AG09319 (cell line): Measurements from ENCODE around the gene SREBF2.

GRCh38 chr22:40672993-40673527, 6.2 kb upstream of the MCHR1 start:
- RRBS = no CpG with 5 or more reads among the region's 4 CpGs

GRCh38 chr22:40728696-40729323, 49.5 kb downstream of the MCHR1 start:
- RRBS = no CpG with 5 or more reads among the region's 16 CpGs

DNA sequence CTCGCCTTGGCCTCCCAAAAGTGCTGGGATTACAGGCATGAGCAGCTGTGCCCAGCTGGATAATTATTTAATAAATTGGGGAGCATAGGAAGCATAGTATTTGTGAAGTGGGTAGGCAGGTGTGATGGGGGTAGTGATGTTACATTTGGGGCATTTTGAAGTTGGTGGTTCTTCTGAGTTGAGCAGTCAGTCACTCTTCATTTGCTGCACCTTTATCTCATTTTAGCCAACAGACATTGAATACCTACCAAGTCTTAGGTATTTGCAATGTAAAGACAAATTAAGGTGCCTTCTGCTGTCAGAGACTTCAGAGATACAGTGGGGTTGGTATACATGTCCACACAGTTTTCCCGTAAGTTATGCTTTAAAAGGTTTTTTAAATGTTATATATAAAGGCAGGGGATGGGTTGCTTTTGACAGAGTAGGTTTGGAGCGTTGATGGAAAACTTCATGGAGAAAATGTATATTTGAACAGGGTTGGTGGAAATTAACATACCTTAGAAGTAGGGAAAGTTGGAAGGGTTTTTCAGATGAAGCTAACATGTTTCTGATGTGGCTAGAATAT, 10.8 kb downstream of the EP300 start:
- RRBS = no CpG with 5 or more reads among the region's 3 CpGs

GRCh38 chr22:41118730-41119038, 26.3 kb downstream of the EP300 start:
- RRBS = no CpG with 5 or more reads among the region's 3 CpGs

- RRBS = no CpG with 5 or more reads among the region's 7 CpGs
Measured at GRCh38 chr22:41178548-41178979, 26.5 kb upstream of the L3MBTL2 start.

GRCh38 chr22:41280642-41281334, 5.2 kb downstream of the RANGAP1 start:
- RRBS = no CpG with 5 or more reads among the region's 2 CpGs

- RRBS = 2% methylated on average over 6 of the region's 39 CpGs
Measured at GRCh38 chr22:41286324-41287274, 612 bp upstream of the RANGAP1 start.

DNA sequence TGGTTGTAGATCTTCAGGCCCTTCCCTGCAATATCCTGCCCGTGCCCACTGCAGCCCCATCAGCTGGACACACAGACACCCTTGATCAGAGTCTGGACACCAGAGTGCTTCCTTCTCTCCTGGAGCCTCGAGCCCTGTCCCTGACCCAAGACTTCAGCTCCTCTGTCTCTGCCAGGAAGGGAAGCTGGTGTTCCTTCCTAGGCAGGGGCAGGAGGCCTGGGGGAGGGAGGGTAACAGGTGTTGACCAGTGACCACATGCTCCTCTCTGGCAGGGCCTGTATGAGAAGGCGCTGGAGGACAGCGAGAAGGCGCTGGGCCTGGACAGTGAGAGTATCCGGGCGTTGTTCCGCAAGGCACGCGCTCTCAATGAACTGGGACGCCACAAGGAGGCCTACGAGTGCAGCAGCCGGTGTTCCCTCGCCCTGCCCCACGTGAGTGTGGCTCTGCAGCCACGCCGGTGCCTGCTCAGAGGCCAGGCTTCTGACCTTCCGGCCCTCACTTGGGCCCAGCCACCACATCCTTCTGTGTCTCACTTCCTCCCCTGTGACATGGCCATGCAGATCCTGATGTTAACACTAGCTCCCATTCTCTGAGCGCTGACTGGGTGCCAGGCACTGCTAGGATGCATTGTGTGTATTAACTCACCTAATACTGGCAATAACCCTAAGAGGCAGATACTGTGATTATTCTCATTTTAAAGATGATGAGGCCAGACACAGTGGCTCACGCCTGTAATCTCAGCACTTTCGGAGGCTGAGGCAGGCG, 25.8 kb downstream of the ZC3H7B start:
- RRBS = 91% methylated on average over 12 of the region's 22 CpGs

DNA sequence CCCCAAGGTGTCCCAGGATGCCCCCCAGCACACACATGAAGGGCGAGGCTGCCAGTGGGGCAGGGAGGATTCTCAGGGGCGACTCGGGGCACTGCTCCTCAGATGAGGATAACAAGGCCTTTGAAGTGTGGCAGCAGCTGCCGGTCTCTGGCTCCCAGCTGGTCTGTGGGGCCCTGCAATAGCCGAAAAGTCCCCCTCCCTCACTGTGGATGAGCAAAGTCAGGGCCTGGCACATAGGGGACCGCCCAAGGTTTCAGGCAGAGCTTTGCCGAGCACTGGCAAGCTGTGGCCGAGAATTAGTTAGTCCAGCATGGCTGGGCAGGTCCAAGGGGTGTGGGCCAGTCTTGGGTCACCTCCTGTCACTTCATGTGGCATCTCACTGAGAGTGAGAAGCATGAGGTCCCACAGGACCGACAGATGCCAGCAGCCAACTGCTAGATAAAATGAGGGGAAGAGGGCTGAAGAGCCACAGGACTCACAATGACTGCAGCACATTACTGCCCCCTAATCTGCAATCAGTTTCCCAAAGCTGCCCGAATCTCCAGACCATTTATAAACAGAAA, 12.6 kb upstream of the TEF start:
- RRBS = no CpG with 5 or more reads among the region's 10 CpGs

DNA sequence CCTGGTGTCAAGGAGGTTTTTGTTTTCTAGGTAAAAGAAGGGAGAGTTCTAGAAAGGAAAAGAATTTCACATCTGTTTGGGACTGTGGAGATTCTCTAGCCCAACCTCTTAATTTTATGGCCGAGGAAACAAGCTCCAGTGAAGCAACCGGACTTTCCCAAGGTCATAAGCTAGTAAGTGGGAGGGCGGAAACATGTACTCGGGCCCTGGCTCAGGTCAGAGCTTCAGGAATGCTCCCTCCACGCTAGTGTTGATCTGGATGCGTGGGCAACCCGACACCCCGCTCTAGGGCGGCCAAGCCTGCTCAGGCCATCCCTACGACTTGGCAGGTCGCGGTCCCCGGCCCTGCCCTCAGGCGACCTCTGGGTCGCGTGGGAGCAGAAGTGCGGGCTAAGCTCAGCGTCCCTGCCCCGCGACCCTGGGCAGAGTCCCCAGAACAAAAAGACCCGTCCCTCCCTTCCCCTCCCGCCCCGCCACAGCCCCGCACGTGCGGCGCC, 850 bp upstream of the TEF start:
- RRBS = no CpG with 5 or more reads among the region's 27 CpGs

- RRBS = 94% methylated on average over 3 of the region's 19 CpGs
Measured at GRCh38 chr22:41396928-41397672, 15.4 kb downstream of the TEF start.

DNA sequence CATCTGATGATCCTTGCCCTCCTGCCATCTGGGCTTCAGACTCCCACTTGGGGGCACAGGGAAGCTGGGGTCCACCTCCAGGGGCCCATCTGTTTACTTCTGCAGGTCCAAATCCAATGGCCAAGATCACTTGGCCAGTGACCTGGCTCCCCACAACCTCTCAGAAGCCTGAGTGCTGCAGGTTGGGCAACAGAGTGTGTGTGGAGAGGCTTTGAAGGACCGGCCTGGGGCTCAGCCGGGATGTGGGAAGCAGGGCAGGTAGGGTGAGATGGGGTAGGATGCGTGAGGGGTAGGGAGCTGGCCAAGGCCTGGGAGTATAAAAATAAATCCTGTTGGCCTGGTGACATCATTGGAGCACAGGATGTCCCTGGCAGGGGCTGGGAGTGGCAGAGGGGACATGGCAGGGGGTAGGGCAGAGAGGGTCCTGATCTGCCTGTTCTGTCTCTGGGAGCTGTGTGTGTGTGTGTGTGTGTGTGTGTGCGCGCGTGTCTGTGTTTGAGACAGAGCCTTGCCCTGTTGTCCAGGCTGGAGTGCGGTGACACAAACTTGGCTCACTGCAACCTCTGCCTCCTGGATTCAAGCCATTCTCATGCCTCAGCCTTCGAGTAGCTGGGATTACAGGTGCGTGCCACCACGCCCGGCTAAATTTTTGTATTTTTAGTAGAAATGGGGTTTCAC, 28.6 kb downstream of the TEF start:
- RRBS = no CpG with 5 or more reads among the region's 11 CpGs

DNA sequence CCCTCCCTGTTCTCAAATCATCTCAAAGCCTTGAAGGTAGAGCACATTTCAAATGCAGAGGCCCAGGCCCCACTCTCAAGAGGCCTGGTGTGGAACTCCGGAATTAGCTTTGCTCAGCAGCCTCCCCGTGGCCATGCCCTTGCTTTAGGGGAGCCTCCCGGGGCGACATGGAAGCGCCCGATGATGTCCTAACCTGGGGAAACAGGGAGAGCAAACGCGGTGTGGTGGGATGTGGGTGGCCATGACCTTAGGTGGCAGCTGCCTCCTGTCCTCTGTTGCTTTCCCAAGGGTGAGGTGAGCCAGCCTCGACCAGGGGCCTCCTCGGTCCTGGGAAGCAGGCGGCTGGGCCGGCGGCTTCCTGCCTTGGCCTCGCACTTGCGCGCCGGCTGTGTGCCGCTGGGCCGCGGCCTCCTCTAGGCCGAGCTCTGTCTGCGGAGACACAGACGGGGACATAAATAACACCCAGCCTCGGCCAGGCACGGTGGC, 31.0 kb downstream of the TEF start:
- RRBS = 89% methylated on average over 9 of the region's 25 CpGs

- RRBS = no CpG with 5 or more reads among the region's 2 CpGs
Measured at GRCh38 chr22:41485884-41486170, 16.9 kb downstream of the ACO2 start.

- RRBS = no CpG with 5 or more reads among the region's 3 CpGs
Measured at GRCh38 chr22:41511504-41512093, 32.7 kb downstream of the POLR3H start.

- RRBS = no CpG with 5 or more reads among the region's 5 CpGs
Measured at GRCh38 chr22:41531470-41531709, 12.9 kb downstream of the POLR3H start.

GRCh38 chr22:41661132-41661359, 27.6 kb downstream of the SNU13 start:
- RRBS = no CpG with 5 or more reads among the region's 2 CpGs

- RRBS = no CpG with 5 or more reads among the region's 3 CpGs
Measured at GRCh38 chr22:41746686-41746939, 47.3 kb downstream of the MEI1 start.

DNA sequence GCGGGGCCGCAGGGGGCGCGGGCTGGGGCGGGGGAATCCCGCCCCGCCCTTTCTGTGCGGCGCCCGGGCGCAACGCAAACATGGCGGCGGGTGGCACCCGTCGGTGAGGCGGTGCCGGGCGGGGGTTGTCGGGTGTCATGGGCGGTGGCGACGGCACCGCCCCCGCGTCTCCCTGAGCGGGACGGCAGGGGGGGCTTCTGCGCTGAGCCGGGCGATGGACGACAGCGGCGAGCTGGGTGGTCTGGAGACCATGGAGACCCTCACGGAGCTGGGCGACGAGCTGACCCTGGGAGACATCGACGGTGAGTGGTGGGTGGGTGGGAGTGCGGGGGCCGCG, at the start of gene SREBF2:
SREBF2 (plus strand) TSS at position 49 of the 337 bp plus-strand sequence.
- RRBS = 1% methylated on average over 17 of the region's 42 CpGs

GRCh38 chr22:41906849-41908100, 7.6 kb downstream of the SHISA8 start:
- RRBS = no CpG with 5 or more reads among the region's 16 CpGs